GM23248 (cell line): ENCODE measurements around a stretch of chr7.

DNA sequence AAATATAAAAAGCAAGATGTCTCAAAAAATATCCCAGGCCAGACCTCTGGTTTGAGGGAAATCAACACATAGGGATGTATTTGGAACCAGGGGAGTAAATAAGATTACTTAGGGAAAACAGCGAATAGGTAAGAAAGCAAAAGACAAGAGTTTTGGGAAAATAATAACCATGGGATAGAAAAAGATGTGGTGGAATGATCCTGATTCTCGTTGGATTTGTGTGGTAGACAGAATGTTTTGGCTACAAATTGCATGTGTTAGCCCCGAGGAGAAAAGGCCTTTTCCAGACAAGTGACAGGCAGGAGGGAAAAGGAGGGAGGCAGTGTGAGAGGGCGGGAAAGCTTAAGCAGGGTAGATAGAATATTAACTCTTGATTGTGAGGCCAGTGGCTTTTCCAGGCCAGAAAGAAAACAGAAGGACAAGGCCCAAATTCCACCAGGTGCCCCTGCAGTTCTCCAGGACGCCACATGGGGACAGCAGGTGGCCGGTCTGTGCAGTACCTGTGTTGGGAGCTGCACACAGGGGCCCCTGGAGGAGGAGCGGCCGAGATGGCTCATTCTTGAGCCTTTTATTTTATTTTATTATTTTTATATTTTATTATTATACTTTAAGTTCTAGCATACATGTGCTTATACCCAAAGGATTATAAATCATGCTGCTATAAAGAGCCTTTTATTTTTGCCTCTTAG is 141.2 kb upstream of the KLF14 start:
- RAMPAGE, long total RNA = no peak

DNA sequence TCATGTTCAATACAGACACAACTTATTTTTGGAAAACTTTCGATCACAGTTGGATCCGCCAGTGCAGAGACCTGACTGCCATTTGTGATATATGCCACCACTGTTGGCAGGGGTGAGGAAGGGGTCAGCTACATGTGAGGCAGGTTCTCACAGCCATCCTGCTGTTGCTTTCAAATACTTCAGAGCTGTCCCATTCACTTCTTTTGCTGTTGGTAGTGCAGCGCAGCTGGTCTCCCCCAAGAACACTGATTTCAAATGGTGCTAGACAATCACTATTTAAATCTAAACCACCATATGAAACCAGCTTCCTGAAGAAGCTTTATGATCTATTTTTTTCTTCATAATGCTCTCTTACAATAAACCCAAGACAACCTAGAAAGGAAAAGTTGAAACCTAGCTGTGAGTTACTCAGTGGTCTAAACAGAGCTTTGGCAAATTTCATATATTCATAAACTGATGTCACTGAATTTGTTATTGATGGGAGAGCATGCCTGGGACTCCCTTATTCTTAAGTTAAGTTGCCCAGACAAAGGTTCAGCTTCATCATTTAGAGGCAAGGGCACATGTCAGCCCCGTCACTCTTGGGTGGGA is 143.3 kb upstream of the KLF14 start:
- RAMPAGE, long total RNA = no peak

- RAMPAGE, long total RNA = no peak
These were observed 162.8 kb upstream of the KLF14 start for GRCh38 chr7:130896452-130897470.

DNA sequence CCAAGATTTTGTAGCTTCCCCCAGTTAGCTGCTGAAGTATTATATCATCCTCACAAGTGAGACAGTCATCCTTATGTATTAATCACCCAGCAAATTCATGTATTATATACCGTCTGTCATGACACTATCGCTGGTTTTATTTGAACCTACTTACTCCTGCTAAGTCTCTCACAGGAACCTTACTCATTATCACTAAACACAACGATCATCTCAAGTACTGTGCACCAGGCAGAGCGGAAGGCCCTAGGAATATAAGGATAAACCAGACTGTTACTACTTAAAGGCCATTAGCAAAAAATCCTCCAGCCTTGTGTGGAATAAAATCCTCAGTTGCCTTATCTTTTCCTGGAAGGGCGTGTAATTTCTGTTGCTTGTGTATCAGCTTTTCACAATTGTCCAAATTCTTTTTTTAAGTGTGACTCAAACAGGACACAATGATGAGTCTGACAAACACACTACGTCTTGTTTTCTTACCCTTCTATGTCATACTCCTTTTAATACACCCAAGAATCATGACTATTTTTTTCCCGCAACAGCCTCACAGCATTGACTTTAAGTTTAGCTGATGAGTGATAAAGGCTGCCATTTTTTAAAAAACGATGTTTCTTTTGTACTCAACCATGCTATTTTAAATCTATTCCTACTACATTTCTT is 176.1 kb upstream of the KLF14 start:
- RAMPAGE, long total RNA = no peak

DNA sequence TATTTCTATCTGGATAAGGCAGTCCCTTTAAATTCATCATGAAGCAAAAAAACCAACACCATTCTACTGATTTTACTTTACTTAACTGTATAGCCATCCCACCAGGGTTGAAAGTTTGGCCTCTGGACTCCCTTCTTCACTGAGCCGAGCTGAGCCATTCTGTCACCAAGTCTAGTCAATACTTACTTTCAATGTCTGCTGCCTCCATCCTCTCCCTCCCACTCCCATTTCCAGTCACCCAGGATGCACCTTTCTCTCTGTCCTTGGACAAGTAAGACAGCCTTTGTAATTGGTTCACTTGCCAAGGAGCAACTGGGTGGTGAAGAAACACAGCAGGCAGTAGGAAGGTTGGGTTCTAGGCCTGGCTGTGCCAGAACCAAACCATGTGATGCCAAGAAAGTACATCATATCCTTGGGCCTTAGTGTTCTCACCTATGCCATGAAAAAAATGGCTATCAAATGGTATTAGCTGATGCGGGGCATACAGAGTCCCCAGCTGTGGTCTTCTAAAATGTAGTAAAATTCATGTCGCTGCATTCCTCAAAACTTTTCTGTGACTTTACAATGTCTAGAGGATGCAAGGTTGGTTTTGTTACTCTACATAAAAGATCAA is 184.8 kb upstream of the KLF14 start:
- RAMPAGE, long total RNA = no peak

GRCh38 chr7:130937651-130938084 is 203.7 kb upstream of the KLF14 start:
- RAMPAGE, long total RNA = no peak

DNA sequence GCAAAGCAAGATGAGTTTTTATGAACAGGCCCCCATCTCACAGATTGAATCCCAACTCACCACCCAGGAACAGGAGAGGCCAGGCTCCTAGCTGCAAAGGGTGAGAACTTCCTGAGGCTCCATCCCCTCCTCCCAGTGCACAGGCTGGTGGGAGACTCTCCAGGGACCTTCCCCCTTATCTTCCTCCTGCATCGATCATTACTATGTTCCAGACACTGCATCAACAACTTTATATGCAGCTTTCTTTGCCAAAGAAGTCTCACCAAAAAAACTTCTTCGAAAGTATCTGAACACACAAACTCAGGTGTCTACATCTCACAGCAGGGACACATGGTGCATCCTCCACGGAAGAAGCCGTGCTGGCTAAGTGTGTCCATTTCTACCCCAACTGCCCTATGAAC is 228.4 kb upstream of the KLF14 start:
- RAMPAGE, long total RNA = no peak

GRCh38 chr7:130998623-130999492 is 264.9 kb upstream of the KLF14 start:
- RAMPAGE, long total RNA = no peak

DNA sequence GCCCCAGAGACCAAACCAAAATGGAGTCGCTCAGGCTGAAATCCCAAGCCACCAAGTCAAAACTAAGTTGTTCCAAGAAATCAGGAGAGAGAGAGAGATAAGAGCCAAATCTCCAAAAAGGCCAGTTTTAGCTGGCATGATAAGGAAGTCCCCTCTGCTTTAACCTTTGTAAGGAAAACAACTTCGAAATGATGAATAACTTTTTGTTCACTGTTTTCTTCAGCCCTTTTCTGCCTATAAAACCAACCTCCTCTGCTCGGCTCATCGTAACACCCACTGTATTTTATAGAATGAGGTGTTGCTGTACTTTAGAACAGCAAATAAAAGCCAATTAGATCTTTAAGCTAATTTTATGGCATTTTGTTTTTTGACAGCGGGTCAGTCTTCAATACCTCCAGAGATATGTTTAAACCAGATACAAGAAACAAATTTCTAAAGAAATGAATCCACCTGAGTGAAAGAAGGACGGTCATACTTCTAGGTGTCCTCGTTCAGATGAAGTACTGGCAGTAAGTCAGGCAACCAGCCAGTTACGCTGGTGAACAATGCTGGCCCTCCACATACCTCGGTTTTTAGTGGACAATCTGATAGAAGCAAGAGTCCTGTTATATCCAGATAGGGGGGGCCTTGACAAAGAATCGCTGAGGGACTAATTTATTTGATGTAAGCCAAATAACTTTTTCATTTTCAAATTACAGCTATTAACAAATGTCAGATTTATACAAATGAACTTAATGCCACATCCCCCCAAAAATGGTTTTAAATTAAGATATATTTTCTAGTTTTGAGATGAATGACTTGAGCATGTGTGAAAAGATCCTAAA is 266.3 kb upstream of the KLF14 start:
- RAMPAGE, long total RNA = no peak

DNA sequence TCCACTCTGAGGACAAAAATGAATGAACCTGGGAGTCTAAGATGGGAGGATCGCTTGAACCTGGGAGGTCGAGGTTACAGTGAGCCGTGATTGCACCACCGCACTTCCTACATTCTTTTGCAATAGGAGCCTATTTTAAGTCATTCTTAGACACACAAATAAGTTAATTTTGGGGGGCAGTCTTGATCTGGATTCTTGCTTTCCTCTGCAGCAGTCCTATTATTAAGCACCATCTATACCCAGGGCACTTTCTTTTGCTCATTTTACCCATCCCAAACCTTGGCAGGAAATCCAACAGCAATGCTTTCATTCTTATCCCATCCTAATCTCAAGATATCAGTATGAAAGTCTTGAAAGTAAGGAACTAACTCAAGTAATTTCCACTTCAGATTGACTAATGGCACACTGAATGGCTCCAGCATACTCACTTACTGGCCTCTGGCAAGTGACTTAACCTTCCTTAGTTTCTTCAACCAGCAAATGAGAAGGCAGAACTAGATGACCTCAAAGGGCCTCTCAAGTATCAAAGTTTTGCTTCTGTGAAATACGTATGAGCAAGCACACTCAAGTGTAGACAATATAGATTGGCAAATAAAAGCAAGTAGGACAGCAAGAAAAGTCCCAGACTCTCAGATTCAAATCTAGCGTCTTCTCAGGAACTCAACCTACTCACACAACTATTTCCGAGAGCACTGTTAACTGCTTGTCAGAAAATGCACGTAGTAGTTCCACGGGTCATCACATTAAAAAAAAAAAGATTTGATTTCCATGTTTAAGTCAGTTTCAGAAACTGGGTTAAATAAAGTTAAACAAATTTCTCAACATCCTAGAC is 276.6 kb upstream of the KLF14 start:
- RAMPAGE, long total RNA = no peak

GRCh38 chr7:131012554-131013144 is 278.6 kb upstream of the KLF14 start:
- RAMPAGE, long total RNA = no peak

- RAMPAGE, long total RNA = no peak
These were observed 294.3 kb upstream of the KLF14 start for GRCh38 chr7:131028287-131028673.

- RAMPAGE, long total RNA = no peak
These were observed 231.0 kb upstream of the MKLN1 start for GRCh38 chr7:131096427-131097266.

GRCh38 chr7:131097596-131098164 is 230.0 kb upstream of the MKLN1 start:
- RAMPAGE, long total RNA = no peak

DNA sequence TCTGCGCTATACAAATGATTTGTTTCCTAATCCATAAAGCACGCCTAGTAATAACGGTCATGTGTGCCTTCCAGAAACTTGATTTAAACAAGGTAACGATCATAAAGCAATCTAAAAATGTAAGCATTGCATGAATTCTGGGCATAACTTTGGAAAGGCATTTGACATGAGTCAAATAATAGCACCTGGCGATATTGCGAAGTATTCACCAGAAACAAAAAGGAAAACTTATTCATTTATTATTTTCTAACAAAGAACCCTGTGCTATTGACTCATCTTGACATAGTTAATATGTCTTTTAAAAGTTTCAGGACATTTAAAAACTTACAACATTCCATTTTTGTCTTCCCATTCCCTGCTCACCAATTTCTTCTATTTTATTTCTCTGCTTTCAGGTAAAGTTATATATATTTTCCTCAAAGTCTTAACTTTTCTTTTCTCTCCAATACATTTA is 229.5 kb upstream of the MKLN1 start:
- RAMPAGE, long total RNA = no peak

DNA sequence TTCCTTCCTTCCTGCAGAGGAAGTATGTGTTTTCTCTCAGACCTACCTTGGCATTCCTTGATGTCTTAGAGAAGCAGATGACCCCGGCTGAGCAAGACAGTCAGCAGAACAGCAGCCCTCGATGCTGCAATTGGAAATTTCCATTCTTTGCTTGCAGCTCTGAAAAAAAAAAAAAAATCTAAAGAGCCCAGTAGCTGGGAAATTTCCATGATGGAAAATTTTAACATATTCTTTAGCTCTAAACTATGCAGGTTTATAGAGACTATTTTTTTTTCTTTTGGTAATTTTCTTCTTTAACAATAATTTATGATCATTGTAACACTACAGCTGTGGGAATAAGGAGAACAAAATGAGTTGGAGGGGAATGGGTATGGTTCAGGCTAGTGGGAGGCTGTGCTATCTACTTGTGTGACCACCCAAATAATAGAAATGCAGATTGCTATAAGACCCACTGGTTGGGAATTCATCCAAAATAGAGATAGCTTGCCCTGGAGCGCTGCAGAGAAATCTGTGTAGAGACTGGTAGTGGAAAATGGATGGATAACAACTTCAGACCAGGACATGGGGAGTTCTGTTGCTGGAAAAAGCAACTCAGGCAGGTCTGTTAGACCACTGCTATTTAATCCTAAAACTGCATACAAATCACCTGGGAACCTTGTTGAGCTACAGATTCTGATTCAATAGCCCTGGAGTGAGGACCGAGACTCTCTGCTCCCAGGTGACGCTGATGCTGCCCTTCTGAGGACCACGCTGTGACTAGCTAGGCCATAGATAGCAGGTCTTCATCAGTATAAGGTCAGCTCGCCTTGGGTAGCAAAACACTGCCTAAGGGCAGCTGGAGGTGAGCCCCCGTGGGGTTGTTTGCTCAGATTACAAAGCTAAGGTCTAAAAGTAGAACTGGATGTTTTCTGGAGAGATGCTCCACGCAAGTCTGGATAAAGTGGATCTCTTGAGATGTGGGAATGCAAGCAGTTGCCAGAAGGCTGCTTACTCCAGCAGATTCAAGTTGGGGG is 137.1 kb upstream of the MKLN1 start:
- RAMPAGE, long total RNA = no peak

DNA sequence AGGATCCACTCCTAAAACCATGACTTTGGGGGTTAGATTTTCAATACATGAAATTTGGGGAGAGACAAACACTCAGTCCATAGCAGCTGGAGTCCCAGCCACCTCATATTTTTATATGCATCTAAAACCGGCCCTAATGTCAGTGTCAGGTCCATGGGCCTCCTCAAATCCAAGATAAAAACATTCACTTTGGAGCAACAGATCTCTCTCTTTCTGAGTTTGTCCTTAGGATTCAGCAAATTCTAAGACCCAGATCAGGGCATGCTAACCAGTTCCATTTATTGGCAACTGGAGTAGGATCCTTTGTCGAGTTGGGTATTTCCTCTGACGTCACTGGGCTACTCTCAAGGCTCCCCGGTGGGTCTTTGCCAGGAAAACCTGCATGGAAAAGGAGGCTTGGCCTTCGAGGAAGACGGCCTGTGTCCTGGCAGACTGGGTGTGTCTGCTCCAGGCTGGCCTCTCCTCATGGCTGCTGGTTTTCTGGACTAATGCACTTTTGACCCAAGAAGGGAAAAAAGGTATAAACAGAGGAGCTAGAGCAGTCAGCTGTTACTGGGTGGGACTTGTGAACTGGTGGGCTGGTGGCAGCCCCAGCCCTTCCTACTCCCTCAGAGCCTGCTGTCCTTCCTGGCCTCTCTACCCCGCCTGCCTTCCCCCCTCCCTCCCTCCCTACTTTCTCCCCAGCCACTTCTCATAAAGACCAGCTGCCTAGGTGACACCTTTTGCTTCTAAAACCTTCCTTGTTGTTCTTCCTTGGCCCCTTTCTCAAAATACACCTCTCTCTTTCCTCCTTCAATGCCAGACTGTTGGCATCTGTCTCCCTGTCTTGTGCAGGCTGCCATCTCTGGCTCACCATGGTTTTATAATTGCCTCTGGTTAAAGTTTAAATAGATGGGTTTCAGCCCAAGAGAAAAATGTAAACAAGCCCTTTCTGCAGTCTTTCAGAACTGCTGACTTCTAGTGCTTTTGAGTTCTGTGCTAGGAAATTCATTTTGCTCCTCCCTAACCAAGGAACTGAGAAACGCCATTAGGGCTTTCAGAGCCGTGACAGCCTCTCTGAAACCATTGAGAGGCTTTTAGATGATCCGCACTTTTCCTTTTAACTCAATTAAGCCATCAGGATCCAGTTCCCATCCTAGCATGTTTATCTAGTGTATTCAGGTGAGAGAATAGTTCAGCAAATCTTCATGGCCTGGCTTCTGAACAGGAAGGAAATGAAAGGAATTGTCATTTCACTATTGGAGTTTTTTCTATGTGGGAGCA is 101.9 kb upstream of the MKLN1 start:
- RAMPAGE, long total RNA = no peak

- RAMPAGE, long total RNA = no peak
These were observed 96.2 kb upstream of the MKLN1 start for GRCh38 chr7:131231175-131232108.

- RAMPAGE, long total RNA = no peak
These were observed 92.1 kb downstream of the MKLN1 start for GRCh38 chr7:131419462-131420547.

GRCh38 chr7:131489032-131490034 is 67.1 kb downstream of the PODXL start:
- RAMPAGE, long total RNA = no peak